Vermiform appendix (tissue), 1 donor: ENCODE results near the genes VARS2 and TCF19.

- PRO-cap = no peak
Observed at GRCh38 chr6:30818325-30818869, 65.9 kb upstream of the DDR1 start.

DNA sequence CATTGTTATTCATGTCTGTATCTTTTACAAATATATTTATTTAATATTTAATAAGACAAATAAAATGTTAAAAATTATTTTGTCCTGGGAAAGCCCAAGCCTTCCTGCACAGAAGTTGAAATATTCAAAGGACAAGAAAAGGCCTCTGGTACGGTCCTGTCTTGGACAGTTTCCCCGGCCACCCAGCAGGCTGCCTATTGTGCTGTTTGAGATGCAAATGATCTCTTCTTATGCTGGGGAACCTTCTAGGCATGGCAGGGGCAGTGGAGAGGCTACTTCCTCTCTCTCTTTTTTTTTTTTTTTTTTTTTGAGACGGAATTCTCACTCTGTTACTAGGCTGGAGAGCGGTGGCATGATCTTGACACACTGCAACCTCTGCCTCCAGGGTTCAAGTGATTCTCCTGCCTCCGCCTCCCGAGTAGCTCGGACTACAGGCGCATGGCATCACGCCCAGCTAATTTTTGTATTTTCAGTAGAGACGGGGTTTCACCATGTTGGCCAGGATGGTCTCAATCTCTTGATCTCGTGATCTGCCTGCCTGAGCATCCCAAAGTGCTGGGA lies 45.9 kb upstream of the DDR1 start:
- PRO-cap = no peak

DNA sequence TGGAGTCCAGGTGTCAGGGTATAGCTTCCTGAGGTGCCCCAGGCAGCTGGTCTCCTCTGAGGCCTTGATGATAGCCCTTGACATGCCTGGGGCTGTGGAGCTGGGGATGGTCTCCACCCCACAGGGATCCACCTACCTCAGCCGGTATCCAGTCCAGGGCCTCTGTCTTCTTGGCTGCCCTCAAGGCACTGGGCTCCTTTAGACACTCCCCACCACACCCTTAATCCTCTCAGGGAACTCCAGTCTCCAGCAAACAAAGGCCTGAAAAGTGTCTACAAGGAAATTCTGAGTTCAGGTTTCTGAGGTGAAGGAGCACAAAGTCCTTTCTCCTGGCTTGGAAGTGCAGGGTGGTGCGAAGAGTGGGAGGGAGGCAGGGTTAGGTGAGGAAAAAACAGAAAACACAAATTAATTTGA lies 44.6 kb upstream of the DDR1 start:
- PRO-cap = unidirectional peak, minus-strand start at position 164 of the sequence

DNA sequence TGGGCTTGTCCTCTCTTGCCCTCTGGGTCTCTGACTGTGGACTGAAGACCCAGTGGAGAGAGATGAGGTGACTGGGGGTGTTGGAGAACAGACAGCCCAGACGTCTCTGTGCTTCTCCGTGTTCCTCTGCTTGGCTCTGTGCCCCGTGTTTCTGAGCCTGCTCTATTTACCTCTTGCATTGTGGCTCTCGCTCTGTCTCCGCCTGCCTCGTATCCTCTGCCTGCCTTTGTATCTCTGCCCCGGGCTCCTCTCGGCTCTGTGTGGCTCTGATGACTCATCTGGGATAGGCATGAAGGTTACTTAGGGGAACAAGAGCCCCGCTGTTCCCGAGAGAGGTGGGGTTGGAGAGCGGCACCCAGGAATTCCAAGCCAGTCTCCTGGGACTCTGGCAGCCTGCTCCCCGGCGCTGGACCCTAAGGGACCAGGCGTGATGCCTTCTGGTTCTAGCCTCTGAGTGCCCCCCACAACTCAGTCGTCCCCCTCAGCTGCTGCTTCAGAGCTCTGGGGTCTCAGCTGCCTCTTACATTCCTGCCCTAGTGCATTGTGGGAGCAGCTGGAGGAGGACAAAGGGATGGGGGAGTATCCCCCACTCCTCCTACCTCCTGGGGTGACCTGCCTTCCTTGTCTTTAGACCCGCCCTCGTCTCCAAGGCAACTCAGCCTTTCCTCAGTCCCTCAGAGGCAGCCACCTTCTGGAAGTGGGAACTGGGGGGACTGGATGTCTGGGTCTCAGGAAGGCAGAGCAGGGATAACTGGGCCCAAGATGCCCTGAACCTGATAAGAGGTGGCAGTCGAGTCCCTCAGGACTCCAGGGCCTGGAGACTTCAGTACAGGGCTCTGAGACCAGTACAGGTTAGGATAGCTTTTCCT lies 1.9 kb downstream of the DDR1 start:
- PRO-cap = bidirectional peak, plus-strand start at position 329 of the sequence, minus-strand start at position 228 of the sequence

DNA sequence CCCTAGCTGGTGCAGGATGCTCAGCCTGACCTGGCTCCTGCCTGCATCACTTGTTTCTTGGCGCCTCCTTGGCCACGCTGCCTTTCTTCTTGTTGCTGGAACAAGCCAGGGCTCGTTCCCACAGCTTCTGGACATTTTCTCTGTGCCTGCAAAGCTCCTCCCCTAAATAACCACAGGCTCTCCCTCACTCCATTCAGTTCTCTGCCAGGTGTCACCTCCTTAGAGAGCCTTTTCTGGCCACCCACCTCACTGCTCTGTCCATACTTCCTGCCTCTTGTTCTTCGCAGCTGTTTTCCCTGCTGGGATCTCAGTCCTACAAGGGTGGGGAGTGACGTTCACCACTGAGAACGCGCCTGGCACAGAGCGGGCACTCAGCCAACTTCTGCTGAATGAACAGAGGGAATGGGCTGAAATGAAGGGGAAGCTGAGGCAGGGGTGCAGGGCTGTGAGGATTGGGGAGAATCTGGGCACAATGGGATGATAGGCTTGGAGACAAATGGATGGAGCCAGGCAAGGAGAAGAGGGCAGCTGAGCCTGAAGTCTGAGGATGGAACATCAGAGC lies 6.0 kb downstream of the DDR1 start:
- PRO-cap = no peak

GRCh38 chr6:30913561-30914432 lies at the start of gene VARS2:
TSS of gene VARS2 (plus strand) at chr6:30914238.
- PRO-cap = bidirectional peak, plus-strand start at chr6:30914325, minus-strand start at chr6:30914167

DNA sequence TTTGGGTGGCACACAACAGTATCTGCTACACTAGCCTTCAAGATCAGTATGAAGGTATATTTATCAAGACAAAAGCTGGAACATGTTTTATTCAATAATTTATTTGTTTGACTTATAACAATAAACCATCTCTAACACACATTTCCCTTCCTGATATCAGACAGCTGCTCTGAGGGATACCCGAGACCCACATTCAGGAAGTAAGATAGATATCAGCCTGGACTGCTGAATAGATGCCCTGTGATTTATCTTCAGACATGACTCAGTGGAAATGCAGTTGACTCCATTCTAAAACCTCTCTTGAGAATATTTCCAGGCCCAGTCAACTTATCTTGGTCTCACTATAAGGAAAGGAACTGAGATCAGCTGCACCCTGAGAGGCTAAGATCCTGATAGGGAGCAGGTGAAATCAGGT lies 25.7 kb downstream of the C6orf15 start:
- PRO-cap = no peak

DNA sequence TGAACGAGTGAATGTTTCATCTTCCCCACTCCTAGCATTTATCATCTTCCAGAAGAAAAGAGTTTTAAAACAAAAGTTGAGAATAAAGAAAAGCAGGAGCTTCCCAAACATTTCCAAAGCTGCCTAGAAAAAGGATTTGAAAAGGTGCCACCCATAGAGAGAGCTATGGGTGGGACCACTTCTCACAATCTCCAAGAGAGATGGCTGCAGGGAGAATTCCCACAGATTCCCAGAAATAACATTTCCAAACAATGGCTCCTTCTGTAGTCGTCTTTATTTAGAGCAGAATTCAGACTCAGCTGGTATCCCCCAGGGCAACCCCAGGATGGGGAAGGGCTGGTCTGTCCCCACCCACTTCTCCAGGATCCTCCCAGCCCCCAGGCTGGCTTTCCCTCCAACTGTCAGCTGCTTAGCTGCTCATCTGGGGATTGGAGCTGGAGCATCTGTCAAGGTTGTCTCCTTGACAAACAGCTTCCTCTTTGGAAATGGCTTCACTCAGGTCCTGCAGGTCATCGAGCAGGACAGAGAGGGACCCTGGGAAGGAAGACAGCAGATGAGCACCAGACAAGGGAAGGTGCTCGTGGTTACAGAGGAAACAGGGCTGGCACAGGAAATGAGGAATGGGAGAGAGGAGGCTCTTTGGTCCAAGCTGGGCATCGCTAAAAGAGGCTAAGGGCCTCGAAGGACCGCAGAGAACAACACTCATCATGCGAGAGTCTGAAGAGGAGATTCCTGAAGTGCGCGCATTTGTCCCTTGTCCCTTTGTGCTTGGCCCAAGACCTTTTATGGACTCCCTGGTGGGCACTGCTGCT lies 3.5 kb upstream of the PSORS1C2 start:
- PRO-cap = no peak

- PRO-cap = bidirectional peak, plus-strand start at chr6:31144894, minus-strand start at chr6:31144725
Observed at GRCh38 chr6:31144270-31145464, 5.8 kb upstream of the PSORS1C2 start.

DNA sequence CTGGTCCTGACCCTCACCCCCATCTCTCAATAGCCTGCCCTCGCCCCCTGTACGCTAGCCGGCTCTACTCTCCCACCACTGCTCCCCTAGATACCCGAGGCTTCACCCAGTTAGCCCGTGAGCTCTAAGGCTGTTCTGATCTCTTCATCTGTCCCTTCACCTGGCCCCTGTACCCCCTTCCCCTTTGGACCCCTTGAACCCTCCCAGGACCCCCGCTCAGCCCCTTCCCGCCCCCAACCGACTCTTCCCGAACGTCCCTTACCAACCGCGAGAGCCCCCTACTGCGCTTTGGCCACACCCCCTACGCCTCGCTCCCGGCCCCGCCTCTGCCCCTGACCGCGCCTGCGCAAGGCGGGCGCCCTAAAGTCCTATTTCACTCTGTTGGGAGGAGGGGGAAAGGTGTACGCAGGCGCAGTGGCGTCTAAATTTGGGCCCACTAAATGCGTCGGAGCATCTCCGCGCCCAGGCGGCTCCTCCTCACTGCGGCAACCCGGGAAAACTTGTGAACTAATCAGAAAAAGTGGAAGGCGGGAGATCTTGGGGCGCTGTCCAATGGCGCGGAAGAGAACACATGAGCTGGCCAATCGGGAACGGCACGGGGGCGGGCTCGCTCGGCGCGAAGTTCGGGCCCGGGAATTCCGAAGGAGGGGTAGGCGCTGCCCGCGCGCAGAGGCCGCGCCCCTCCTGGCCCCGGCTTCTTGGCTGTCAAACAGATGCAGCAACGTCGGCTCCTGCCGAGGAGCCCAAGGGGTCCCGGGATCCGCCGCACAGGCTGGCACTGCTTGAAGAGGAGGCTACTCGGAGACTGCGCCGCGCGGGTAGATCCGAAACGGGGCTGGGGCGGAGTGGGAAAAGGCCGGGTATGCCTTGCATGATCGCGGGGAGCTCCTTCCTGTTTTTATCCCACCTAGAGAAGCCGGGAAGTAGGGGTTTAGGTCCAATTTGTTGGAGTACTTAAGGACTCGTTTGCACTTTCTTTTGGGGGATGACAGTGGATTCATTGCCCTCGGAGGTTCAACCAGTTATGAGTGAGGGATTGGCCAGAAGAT lies at the start of gene TCF19:
Gene TCF19, plus strand, starts transcription at position 685 of the 1,049 bp plus-strand sequence.
- PRO-cap = bidirectional peak, plus-strand start at position 635 of the sequence, minus-strand start at position 272 of the sequence

GRCh38 chr6:31162659-31163371 lies 4.4 kb downstream of the TCF19 start:
- PRO-cap = no peak

DNA sequence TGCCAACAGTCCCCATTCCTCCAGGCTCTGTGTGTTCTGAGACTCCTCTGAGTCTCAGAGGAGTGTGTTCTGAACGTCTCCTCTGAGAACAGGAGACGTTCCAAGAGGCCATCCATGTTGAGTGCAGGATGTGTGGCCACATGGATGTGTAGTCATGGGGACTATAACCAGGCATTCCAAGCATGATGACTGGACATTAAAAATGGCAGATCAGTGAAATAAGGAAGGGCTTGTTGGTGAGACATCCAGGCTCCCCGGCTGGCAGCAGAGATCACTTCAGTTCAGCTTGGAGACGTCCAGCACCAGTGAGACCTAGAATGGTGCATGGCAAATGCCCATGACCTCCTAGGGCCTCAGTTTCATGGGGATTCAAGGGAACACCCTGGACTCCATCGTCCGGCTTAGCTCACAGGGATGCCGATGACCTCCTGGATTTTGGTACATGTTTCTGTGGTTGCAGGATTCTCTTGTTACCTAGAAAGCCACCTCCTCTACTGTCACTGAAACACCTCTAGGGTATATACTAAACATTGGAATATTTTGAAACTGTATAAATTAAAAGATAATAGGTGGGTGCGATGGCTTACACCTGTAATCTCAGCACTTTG lies 34.4 kb upstream of the POU5F1 start:
- PRO-cap = no peak

DNA sequence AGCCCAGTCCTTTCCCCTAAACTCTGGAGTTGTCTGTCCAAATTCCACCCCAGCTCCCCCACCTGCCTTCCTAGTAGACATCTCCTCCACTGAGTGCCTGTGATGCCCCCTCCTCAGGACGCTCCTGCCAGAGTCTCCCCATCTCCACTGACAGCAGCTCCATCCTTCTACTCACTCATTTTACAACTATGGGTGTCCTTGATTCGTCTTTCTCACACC lies 4.9 kb downstream of the HLA-B start:
- PRO-cap = no peak

GRCh38 chr6:31354343-31355075 lies 2.5 kb downstream of the HLA-B start:
- PRO-cap = no peak

DNA sequence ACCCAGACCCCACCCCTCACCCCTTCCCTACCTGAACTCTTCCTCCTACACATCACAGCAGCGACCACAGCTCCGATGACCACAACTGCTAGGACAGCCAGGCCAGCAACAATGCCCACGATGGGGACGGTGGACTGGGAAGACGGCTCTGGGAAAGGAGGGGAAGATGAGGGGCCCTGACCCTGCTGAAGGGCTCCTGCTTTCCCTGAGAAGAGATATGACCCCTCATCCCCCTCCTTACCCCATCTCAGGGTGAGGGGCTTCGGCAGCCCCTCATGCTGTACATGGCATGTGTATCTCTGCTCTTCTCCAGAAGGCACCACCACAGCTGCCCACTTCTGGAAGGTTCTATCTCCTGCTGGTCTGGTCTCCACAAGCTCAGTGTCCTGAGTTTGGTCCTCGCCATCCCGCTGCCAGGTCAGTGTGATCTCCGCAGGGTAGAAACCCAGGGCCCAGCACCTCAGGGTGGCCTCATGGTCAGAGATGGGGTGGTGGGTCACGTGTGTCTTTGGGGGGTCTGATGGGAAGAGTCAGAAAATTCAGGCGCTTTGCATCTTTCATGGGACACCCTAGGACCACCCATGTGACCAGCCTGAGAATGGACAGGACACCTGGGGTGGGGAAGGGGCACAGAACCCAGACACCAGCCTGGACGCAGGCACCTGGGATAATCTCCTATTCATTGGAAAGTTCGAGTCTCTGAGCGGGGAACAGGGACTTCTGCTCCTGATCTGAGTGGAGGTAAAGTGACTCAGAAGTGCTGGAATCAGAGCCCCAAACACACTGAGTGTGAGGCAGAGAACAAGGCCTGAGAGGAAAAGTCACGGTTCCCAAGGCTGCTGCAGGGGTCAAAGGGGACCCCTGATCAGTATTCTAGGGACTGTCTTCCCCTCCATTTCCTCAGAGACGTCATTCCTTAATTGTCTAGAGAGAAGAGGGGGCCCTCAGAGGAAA lies 1.6 kb downstream of the HLA-B start:
- PRO-cap = no peak

DNA sequence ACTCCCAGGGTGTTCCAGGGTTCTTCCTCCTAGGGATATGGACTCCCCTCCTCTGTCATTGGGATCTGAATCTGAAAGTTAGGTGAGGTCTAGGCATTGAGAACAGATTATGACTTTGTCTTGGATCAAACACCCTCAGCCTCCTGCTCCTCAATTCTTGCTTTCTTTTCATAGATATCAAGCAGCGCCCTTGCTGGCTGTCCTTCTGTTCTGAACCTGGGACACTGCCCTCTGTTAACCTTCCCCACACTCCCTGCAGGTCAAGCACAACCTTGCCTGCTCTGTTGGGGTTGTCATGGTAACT lies 16.5 kb upstream of the MICA start:
- PRO-cap = no peak

GRCh38 chr6:31399875-31400512 lies 3.4 kb upstream of the MICA start:
- PRO-cap = bidirectional peak, plus-strand start at chr6:31400062, minus-strand start at chr6:31399958

DNA sequence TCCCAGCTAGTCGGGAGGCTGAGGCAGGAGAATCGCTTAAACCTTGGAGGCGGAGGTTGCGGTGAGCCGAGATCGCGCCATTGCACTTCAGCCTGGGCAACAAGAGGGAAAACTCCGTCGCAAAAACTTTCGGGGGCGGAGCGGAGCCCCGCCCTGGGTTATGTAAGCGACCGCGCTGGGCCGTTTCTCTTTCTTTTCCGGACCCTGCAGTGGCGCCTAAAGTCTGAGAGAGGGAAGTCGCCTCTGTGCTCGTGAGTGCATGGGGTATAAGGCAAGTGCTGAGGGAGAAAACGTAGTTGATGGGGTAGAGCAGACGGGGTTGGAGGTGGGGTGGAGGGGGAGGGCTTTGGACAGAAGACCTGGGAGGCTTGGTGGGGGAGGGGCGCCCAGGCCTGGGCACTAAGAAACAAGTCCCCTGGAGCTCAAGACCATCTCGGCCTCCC lies 2.9 kb upstream of the MICA start:
- PRO-cap = bidirectional peak, plus-strand start at position 219 of the sequence, minus-strand start at position 113 of the sequence

- PRO-cap = no peak
Observed at GRCh38 chr6:31471468-31472047, 26.4 kb upstream of the MICB start.

DNA sequence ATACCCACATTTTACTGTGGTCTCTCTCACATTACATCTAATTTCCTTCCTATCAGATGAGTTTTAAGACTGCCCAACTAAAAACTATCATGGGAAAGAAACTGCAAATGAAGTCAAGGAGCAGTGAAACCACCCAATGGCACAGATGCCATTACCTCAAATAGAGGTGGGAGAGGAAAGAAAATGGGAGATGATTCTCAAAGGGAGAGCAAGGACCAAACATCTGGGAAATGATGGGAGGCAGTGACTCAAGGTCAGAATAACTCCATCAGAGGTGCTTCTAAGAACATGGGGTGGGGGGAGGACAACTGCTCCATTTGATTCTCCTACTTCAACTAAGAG lies 4.3 kb downstream of the MCCD1 start:
- PRO-cap = no peak